Neural crest cell (in vitro differentiated cells): ENCODE measurements around a stretch of chr6.

GRCh38 chr6:15299481-15300297, 53.8 kb downstream of the JARID2 start:
- PRO-cap: no peak

DNA sequence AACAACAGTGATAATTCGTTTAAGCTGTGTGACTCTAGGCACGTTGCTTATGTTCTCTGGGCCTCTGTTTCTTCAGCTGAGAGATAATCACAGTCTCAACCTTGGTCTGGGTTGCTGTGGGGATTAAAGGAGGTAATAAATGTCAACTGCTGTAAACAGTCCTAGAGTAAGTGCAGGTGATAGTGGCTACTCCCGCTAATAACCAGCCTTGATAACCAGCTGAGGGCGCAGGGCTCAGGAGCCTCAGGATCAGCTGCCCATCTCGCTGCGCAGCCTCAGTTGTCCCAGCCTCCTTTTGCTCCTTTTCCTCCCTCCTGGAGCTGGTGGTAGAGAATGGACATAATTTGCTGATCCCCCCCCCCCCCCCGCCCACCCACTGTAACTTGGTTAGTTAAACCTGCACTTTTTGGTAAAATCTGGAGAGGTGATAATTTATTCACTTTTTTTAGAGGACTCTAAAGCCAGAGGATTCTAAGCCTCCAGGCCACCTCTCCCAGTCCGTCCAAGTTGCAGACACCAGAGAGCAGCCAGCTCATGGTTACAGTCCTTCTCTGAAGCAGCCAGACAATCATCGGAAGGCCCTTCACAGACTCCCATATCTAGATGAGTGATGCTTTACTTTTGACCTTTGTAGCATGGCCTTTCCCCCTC, 58.2 kb downstream of the JARID2 start:
- PRO-cap: no peak

DNA sequence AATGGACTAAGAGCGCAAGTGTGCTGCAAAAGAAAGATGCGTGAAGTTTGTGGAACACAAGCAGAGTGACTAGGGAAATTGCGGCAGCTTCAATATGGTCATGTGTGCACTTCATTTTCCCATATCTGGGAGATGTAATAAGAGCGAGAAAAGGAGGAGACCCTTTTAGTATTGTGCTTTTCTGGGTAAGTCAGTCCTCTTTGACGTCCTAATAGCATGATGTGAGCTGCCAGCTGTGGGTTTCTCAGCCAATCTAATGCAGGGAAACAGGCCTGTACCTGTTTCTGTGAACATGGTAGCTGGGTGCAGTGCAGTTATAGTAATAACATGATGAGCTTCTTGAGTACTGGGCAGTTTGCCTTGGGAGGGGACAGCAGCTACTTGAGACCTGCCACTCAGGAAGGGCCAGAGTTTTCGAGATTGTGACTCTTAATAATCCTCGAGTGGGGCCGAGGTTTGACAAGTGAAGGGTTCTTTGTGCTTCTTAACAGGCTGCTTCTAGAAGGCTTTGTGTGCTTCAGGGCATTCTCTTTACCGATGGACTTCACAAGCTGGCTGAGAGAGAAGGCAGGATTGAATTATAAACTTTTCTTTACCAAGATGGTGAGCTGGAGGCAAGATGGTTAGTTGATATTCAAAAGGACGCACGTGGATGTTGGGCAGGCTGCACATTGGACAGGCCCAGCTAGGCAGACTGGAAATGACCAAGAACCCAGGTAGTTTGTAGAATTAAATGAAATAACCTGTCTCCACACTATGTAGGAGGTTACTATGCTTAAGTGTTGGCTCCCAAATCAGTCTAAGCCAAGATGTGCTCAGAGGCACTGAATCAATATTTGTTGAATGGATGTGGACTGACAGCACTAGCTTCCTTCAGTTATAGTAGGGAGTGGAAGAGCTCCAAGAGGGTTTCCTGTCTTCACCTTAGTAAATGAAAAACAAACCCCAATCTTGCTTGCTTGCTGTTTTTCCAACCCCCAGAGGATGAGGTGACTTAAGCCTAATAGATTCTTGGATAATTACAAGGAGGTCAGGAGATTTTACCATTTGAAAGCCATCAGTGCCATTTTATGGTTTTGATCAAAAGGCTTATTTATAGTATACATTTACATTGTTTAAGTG, 180.3 kb downstream of the JARID2 start:
- PRO-cap: no peak

GRCh38 chr6:15533147-15533649, 129.6 kb downstream of the DTNBP1 start:
- PRO-cap: no peak

- PRO-cap: no peak
Observed at GRCh38 chr6:15895195-15895730, 232.4 kb upstream of the DTNBP1 start.

DNA sequence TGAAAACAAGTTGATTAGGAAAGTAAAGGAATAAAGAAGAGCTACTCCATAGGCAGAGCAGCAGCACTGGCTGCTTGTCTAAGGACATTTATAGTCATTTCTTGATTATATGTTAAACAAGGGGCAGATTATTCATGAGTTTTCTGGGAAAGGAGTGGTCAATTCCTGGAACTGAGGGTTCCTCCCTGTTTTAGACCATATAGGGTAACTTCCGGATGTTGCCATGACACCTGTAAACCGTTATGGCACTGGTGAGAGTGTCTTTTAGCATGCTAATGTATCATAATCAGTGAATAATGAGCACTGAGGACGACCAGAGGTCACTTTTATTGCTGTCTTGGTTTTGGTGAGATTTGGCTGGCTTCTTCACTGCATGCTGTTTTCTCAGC, 232.9 kb upstream of the DTNBP1 start:
- PRO-cap: no peak

- PRO-cap: no peak
Observed at GRCh38 chr6:16135938-16136509, 7.1 kb downstream of the MYLIP start.

- PRO-cap: no peak
Observed at GRCh38 chr6:16139872-16140346, 11.0 kb downstream of the MYLIP start.

- PRO-cap: no peak
Observed at GRCh38 chr6:16149928-16150971, 21.4 kb downstream of the MYLIP start.

GRCh38 chr6:16240857-16241053, 2.4 kb downstream of the GMPR start:
- PRO-cap: no peak

DNA sequence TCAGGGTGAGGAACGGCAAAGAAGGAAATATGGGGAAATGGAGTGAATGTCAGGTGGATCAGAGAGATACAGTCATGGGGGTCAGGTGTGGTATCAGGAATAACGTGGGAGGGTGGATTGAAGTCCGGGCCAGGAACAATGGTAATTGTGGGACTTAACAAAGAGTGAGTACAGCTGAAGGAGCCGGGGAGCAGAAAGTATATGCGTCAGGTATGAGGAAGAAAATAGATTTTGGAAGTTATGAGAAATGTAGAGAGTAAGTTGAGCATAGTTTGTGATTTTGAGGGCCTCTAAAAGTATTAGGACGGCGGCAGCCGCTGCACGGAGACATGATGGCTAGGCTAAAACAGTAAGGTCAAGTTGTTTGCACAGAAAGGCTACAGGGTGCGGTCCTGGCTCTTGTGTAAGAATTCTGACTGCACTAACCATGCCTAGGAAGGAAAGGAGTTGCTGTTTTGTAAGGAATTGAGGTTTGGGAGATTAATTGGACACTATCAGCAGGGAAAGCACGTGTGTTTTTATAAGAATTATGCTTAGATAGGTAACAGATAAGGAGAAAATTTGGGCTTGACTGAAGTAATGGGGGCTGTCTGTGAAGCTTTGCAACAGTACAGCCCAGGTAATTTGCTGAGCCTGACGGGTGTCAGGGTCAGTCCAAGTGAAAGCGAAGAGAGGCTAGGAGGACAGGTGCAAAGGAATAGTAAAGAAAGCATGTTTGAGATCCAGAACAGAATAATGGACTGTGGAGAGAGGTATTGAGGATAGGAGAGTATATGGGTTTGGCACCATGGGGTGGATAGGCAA, 22.6 kb downstream of the GMPR start:
- PRO-cap: no peak

DNA sequence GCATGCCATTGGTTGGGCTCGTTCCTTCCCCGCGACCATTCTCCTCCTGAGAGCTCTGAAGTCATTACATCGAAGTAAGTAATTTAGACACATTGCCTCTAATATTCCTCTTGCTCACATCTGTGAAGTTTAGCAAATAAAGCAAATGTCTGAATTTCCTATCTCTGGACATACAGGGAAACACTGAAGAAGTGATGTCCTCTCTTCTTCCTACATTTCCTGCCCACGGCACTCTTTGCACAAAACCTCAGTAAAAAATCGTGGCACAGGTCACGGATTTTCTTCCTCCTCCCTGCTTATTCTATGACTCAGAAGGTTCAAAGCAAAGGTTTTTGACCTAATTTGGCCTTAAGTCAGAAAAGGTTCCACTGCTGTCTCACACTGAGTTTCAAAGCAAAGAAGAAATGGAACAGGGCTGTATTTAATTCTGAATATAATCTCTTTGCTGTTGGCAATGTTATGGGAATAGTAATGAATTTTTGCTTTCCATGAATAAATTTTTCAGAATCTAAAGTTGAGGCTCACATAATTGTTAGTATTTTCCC, 117.7 kb downstream of the GMPR start:
- PRO-cap: no peak

DNA sequence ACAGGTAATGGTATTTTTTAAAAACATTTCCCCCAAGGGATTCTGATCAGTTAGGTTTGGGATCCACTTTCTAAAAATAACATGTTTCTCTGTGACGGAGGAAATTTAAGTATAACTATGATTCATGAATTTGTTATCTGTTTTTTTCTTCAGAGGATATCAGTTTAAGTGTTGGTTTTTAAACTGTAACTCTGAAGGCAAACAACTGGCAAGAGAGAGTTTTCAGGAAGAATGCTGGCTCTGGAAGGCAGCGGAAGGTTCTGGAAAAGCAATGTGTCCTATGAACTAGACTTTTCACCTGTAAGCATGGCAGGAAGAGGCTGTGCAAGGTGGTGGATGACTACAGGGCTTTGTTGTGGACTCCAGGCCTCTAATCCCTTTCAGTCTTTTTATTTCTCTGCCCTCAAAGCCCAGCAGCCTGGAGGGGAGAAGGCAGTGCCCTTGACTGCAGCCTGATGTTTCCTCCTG, 153.1 kb downstream of the GMPR start:
- PRO-cap: no peak

- PRO-cap: no peak
Observed at GRCh38 chr6:16440808-16441110, 202.4 kb downstream of the GMPR start.

- PRO-cap: bidirectional peak, plus-strand start at chr6:16544277, minus-strand start at chr6:16544198
Observed at GRCh38 chr6:16544000-16544574, 217.2 kb downstream of the ATXN1 start.

DNA sequence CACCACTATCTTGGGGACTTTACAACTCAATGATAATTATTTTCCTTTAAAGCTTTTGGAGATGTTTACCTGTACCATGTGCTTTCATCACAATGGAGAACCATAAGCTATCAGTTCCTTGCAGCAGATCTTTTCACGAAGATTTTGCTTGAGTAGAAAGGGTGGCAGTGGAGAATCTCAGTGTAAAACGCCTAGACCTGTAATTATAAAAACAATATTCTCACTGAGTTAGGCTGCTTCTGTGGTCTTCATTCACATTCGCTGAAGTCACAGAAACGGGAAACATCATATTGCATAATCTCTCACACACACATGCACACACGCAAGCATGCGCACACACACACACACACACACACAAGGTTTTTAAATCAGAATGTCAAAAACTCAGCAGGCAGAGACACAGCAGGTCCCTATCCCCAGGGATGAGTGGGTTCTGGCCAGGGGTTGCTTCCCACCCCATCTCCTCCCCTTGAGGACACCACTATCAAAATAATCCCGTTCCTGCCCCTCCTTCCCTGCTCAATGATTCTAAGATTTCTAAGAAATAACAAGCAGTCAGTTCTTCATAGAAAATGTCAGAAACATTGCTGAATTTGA, 175.5 kb downstream of the ATXN1 start:
- PRO-cap: no peak

DNA sequence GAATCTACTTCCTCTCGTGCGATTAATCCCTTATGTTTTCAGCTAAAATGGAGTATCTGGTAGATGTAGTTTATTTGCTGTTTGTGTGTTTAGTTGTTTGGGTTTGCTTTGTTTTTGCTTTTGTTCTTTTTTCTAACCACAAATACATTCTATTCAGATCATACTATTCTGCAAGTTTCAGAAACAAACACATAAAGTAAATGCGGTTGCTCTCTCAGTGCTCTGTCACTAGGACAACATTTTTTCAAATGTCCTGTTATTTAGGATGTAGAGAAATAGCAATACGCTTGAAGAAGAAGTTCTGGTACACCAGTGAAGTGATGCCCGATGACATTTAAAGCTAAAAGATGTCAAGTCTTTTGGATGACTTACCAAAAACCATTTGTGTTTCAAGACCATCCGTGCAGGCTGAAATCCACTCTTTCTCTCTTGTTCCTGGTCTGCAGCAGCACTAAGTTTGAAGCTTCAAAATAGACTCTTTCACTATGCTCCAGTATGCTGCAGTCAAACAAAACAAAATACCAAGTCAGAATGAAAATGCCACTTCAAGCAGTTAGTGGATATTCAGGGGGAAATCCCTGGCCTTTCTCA, 103.8 kb downstream of the ATXN1 start:
- PRO-cap: no peak

DNA sequence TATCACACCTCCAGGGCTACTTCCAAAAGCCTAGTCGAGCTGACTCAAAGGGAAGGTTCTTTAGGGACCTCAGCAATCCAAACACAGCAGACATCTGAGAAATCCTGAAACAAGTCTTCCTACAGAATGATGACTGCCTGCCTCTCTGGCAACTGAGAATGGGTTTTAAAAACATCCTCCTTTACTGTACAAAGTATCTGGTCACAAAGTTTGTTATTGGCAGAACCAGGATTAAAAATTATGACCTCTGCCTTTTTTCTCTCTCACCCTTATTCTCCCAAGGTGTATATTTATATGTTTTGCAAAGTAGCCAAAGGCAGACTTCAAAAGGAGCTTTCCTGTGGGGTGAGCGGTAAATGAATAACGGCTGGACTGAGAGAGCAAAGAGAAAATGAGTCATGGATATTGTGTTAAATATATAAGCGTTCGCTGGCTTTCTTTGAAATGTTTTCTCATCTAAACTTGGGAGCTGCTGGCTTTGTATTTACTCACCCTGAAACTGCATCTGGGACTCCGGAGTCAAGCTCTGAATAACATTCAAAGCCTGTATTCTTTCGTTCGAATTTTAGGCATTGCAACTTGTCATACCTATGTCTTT, 32.2 kb downstream of the ATXN1 start:
- PRO-cap: no peak

DNA sequence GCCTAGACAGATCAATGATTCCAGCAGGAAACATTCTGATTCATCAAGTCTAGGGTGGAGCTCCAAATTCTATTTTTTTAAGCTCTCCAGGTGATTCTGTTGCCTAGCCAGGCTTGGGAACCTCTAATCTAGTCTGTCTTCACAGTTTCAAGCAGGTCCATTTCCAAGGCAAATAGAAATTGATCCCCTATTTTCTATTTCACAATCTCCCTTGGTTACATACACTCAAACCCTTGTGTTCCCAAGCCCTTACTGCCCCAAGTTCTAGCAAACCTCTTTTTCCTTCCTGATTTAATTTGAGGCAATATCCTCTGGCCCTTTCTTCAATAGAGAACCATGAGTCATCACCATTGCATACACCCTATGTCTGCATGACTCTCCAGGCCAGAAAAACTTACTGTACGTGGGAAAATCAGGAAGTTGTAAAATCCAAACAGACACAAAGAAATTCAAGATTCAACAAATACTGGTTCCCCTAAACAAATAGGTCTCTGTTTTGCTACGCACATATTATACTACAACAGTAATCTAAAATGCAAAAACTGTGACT, 8.8 kb downstream of the ATXN1 start:
- PRO-cap: no peak

- PRO-cap: no peak
Observed at GRCh38 chr6:16760946-16761298, 338 bp downstream of the ATXN1 start.